Uterus (tissue), 7 donors: Measurements from ENCODE around the gene EN2.

DNA sequence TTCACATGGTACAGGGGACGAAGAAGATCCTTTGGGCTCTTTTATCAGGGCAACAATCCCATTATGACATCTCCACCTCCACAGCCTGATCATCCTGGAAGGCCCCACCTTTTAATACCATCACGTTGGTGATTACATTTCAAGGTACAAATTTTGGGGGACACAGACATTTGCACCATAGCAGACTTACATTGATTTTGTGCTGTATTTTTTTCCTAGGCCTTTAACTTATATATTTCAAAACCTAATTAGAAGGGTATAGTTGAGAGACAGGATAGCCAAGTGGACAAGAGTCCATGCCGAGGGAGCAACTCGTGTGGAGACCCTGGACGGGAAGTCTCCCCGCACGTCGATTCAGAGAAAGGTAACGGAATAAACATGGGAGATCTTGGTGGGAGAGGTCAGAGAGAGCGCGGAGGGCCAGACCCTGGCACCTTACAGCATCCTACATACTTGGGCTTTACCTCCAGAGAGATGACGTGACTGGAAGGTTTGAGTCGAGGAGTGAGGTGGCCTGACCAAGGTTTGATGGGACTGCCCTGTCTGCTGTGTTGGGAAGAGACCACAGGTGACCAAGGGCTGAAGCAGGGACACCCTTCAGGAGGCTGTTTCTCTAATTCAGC is 123.5 kb upstream of the DPP6 start:
- PRO-cap, 4 experiments: no peak in any of the 4 experiments
- RAMPAGE, long total RNA, 2 experiments: start-site peak on the plus strand in 1 of 2 experiments, centred at position 345 of the sequence, 86 reads per replicate
- RRBS: no CpG with 5 or more reads among the region's 13 CpGs

- PRO-cap, 4 experiments: peak in 2 of 4 experiments; most common plus-strand start chr7:154051399 (in 2)
- RAMPAGE, long total RNA, 2 experiments: start-site peak on the plus strand in 1 of 2 experiments, at chr7:154051139-154051362 at its widest, 20 reads per replicate
- RRBS: 0% methylated on average over 1 of the region's 56 CpGs
Observed at GRCh38 chr7:154051070-154051752, 987 bp upstream of the DPP6 start.

GRCh38 chr7:154967485-154968040 is 35.4 kb downstream of the PAXIP1 start:
- PRO-cap, 4 experiments: no peak in any of the 4 experiments
- RAMPAGE, long total RNA, 2 experiments: no peak in any of the 2 experiments
- RRBS: no CpG with 5 or more reads among the region's 5 CpGs

GRCh38 chr7:154968305-154969366 is 34.3 kb downstream of the PAXIP1 start:
- PRO-cap, 4 experiments: no peak in any of the 4 experiments
- RAMPAGE, long total RNA, 2 experiments: start-site peak on the minus strand in 1 of 2 experiments, at chr7:154968620-154968856 at its widest, 28 reads per replicate
- RRBS: no CpG with 5 or more reads among the region's 14 CpGs

- PRO-cap, 4 experiments: no peak in any of the 4 experiments
- RAMPAGE, long total RNA, 2 experiments: no peak in any of the 2 experiments
- RRBS: no CpG with 5 or more reads among the region's 19 CpGs
Observed at GRCh38 chr7:155226135-155226588, 71.5 kb upstream of the INSIG1 start.

- PRO-cap, 4 experiments: peak in 3 of 4 experiments; most common plus-strand start chr7:155257718 (in 1)
- RAMPAGE, long total RNA, 2 experiments: no peak in any of the 2 experiments
- RRBS: 7% methylated on average over 2 of the region's 26 CpGs
Observed at GRCh38 chr7:155257235-155258072, 40.2 kb upstream of the INSIG1 start.

GRCh38 chr7:155295578-155296021 is 2.1 kb upstream of the INSIG1 start:
- PRO-cap, 4 experiments: no peak in any of the 4 experiments
- RAMPAGE, long total RNA, 2 experiments: no peak in any of the 2 experiments
- RRBS: no CpG with 5 or more reads among the region's 7 CpGs

- PRO-cap, 4 experiments: no peak in any of the 4 experiments
- RAMPAGE, long total RNA, 2 experiments: no peak in any of the 2 experiments
- RRBS: 3% methylated on average over 26 of the region's 54 CpGs
Observed at GRCh38 chr7:155298107-155298687, 519 bp downstream of the INSIG1 start.

DNA sequence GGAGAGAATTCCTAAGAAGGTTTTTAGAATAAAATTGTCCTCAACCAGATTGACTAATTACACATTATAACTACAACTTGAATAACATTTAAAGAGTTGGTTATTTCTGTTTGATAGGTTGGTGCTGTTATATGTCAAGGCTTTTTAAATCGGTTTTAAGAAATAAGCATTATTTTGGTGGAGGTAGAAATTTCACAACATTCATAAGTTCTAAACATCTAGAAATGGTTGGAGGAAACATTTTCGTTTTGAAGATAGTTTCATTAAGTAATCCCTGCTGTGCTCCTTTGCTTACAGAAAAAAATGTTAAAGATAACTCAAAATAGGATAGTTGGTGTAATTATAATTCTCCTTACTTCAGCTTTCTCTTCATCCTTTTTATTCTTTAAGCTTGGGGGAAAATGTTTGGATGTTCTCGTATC is 6.7 kb downstream of the INSIG1 start:
- PRO-cap, 4 experiments: no peak in any of the 4 experiments
- RAMPAGE, long total RNA, 2 experiments: no peak in any of the 2 experiments
- RRBS: no CpG with 5 or more reads among the region's 3 CpGs

DNA sequence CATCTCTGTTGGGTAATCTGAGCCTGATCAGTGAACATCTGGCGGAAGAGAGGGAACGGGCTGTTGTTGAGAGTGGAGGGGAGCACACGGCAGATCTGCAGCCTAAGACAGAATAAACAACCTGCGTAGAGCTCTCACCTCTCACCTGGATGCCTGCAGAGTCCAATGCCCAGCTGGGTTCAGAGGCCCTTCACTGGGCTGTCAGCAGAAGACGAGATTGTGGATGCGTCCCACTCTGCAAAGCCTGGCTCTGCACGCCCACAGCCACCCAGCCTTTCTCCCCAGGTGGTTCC is 36.1 kb downstream of the INSIG1 start:
- PRO-cap, 4 experiments: peak in 1 of 4 experiments; most common plus-strand start position 69 of the sequence (in 1)
- RAMPAGE, long total RNA, 2 experiments: no peak in any of the 2 experiments
- RRBS: no CpG with 5 or more reads among the region's 7 CpGs

DNA sequence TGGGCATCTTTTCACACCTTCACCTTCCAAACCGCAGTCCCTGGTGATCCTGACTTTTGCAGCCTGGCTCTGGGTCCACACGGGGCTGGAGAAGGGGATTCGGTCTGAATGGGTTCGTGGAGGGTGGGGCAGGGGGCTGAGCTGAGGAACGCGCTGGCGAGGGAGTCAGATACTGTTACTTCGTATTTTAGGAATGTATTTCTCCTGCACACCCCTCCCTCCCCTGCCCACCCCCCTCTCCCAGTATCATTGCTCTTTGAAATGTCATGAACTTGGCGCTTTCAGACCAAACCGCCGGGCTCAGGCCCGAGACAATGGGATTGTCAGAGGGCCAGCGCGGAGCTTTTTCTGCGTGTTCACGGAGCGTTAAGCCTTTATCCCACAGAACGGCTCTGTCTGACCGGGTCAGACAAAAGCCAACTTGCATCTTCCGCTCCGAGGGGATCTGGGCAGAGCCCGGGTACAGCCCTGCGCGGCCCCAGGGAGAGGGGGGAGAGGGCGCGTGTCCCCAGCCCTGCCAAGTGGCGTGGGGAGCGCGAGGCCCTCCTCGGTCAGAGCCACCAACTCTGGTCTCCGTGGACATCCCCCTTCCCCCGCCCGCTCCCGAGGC is 76.7 kb upstream of the EN2 start:
- PRO-cap, 4 experiments: peak in 1 of 4 experiments; most common plus-strand start position 289 of the sequence (in 1)
- RAMPAGE, long total RNA, 2 experiments: no peak in any of the 2 experiments
- RRBS: 4% methylated on average over 7 of the region's 34 CpGs

DNA sequence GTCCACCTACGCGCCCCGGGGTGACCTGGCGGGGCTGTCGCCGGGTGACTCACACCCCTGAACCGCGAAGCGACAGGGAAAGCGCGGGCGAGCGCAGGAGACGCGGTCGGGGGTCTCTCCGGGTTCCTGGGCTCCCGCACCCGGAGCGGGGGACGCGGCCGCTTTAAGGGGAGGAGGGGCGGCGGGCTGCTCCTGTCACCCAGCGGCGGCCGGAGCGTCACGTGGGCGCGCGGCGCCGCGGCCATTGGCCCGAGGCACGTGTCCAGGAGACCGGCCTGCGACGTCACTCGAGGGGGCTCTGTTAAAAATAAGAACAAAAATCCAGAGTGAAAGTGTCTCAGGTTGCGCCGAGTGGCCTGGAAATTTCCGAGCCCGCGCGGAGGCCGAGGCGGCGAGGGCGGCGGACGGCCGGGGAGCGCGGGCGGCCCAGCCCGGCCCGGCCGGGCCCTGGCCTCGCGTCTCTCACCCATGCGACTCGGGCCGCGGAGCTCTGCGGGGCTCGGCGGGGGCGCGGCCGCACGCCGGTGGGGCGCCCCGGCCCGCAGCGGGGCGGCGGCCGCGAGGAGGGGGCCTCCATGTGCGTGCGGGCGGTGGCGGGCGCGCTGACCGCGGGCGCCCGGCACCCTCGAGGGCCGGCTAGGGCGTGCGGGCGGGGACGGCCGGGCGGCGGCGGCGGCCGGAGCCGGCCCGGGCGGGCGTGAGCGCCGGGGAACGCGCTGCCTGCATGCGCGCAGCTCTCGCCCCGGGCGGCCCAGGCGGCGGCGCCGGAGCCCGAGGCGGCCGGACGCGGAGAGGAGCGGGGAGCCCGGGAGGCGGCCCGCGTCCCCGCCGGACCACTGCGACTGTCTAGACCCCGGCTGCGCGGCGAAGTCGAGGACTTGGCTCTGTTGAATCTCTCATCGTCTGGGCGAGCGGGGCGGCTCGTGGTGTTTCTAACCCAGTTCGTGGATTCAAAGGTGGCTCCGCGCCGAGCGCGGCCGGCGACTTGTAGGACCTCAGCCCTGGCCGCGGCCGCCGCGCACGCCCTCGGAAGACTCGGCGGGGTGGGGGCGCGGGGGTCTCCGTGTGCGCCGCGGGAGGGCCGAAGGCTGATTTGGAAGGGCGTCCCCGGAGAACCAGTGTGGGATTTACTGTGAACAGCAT is at the start of gene EN2:
Gene EN2, plus strand, starts transcription at position 893 of the 1,143 bp plus-strand sequence.
- PRO-cap, 4 experiments: peak in 4 of 4 experiments; most common plus-strand start position 330 of the sequence (in 3); most common minus-strand start position 165 of the sequence (in 1)
- RAMPAGE, long total RNA, 2 experiments: no peak in any of the 2 experiments
- RRBS: 3% methylated on average over 67 of the region's 171 CpGs

GRCh38 chr7:155638965-155639506 is 5.4 kb upstream of the RBM33 start:
- PRO-cap, 4 experiments: no peak in any of the 4 experiments
- RAMPAGE, long total RNA, 2 experiments: no peak in any of the 2 experiments
- RRBS: no CpG with 5 or more reads among the region's 5 CpGs

DNA sequence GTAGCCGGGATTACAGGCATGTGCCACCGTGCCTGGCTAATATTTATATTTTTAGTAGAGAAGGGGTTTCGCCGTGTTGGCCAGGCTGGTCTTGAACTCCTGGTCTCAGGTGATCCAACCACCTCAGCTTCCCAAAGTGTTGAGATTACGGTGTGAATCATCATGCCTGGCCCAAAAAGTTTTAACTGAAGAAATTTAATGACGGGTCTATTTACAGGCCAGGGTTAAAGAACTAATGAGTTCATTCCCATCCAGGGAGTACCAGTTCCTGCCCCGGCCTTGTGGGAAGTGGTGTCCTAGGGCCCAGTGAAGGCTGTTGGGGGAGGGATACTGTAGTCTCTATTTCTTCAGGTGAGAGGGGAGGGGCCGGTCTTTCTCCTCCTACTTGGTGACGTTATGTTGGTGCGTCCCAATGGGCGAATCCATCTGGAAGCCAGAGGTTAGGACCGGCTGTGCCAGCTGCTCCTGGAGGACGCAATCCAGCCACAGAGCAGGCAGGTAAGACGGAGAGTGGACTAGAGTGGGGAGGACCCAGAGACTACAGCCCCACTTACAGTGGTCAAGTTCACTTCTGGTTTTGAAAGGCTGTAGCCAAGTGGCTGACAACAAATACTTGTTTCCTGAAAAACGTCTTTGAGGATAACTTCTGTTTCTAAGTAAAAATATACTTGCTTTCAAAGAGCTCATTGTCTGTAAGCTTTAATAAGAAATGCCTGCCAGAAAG is 25.2 kb downstream of the RBM33 start:
- PRO-cap, 4 experiments: no peak in any of the 4 experiments
- RAMPAGE, long total RNA, 2 experiments: no peak in any of the 2 experiments
- RRBS: no CpG with 5 or more reads among the region's 15 CpGs

DNA sequence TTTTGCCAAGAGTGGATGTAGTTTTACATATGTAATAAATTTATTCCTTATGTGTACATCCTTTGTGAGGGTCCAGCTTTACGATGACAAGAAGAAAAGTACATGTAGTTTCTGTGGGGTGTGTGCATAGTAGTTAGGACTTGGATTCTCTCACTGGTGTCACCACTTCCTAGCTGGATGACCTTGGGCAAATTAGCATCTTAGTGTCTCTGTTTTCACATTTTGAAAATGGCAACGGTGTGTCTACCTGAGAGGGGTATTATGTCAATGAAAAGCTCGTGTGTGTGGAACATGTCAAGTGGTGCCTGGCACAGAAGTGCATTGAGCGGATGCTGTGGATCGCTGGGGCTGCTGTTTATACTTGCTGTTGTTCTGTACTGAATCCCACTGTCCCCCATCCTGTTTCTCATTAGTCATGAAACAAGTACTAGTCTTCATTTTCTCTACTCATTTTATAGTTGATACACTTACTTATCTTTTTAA is 26.0 kb downstream of the RBM33 start:
- PRO-cap, 4 experiments: no peak in any of the 4 experiments
- RAMPAGE, long total RNA, 2 experiments: no peak in any of the 2 experiments
- RRBS: no CpG with 5 or more reads among the region's 5 CpGs

GRCh38 chr7:155741614-155742370 is 70.5 kb downstream of the SHH start:
- PRO-cap, 4 experiments: no peak in any of the 4 experiments
- RAMPAGE, long total RNA, 2 experiments: no peak in any of the 2 experiments
- RRBS: 89% methylated on average over 1 of the region's 17 CpGs

- PRO-cap, 4 experiments: peak in 2 of 4 experiments; most common minus-strand start chr7:155764279 (in 1)
- RAMPAGE, long total RNA, 2 experiments: no peak in any of the 2 experiments
- RRBS: no CpG with 5 or more reads among the region's 23 CpGs
Observed at GRCh38 chr7:155764091-155765012, 47.9 kb downstream of the SHH start.

DNA sequence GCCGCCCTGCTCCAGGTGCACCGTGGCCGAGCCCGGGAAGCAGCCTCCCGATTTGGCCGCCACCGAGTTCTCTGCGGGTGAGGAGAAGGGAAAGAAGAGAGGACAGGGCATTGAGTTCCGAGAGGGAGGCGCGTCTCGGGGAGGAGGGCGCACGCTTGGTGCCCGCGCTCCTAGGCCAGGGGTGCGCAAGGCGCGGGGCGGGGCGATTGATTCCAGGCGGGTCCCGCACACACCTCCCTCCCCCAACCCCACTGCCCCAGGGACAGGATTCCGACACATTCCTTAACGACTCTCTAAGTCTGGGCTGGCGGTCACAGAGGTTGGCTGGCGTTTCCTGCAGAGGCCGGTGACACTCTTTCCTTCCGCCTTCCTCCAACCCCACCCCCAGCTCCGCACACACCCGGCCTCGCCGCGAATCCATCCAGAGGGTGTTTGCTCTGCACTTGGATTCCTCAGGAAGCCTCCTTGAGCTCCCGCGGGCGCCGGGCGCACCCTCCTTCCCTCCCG is 8.6 kb downstream of the SHH start:
- PRO-cap, 4 experiments: no peak in any of the 4 experiments
- RAMPAGE, long total RNA, 2 experiments: no peak in any of the 2 experiments
- RRBS: 2% methylated on average over 15 of the region's 40 CpGs

DNA sequence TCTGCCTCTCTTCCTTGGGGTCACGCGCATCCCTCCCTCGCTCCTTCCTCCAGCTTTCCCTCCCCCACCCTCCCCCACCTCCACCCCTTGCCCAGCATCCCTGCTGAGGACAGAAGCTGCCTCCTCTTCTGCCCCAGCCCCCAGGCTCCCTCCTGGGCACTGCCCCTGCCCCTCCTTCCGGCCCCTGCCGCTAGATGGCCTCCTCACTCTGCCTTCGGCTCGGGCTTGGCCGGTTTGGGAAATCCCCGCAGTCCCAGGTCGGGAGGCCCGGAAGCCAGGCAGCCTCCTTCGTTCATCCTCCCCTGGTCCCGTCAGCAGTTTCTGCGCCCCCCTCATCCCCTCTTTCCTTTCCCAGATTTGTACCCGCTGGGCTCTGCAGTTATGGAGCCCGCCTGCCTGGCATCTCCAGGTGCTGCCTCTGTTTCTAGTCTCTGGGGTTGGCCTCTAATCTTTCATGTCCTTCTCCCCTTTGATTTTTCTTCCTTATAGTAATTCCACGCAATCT is 3.0 kb upstream of the SHH start:
- PRO-cap, 4 experiments: no peak in any of the 4 experiments
- RAMPAGE, long total RNA, 2 experiments: no peak in any of the 2 experiments
- RRBS: 2% methylated on average over 5 of the region's 17 CpGs

DNA sequence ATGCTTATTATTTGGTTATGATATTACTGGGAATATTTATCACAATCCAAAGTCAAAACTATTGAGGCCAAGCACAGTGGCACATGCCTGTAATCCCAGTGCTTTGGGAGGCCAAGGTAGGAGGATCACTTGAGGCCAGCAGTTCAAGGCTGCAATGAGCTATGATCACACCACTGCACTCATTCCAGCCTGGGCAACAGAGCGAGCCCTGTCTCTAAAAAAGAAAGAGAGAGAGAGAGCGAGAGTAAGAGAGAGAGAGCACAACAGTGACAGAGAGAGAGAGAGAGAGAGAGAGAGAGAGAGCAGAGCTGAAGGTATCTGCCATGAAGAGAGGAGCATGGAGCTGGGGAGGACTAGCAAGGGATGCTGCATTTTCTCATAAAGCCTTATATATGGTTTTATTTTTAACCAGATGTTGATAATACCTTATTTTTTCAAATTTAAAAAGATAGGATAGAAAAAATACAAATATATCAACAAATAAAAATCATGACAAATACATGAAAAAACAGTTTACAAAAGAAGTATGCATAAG is 84.5 kb upstream of the RNF32 start:
- PRO-cap, 4 experiments: no peak in any of the 4 experiments
- RAMPAGE, long total RNA, 2 experiments: no peak in any of the 2 experiments
- RRBS: no CpG with 5 or more reads among the region's 2 CpGs